Fibroblast of the aortic adventitia (primary cell): ENCODE measurements around the genes KIF13A and MBOAT1.

DNA sequence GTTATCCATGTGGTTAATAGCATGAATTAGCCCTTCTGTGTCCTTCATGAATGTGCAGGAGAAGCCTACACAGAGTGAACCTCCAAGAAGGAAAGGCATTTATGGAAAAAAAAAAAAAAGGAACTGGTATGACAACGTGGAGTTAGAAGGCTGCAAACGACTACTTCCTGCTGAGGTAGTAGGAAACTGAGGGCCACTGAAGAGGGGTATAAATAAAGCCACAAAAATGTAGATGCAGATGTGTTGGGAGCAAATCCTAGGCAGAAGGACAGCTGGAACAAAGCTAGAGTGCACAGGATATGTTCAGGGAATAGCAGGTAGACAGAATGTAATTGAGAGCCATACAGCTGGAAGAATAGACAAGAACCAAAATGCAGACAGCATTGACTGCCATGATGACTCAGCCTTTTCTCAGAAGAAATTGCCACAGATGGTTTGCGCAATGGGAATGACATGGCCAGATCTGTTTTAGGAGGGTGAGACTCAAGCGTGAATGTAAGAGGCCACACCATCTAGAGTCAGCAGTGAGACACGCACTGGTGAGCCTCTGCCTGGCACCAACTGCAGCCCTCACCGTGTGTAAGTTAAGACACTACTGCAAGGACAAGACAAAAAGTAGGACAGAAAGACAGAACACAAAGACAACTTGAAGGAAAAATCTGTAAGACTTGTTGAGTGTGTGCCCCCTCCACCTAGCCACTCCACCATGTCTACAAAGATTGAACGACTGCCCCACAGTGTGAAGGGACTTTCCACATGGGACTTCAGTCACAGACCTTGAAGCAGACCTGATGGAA is 79.8 kb downstream of the KIF13A start:
- CAGE, long polyA plus RNA, result no peak

GRCh38 chr6:17987375-17987996 is at the start of gene KIF13A:
Gene KIF13A, minus strand, starts transcription at chr6:17987635.
- CAGE, long polyA plus RNA, result no peak

GRCh38 chr6:18056847-18057293 is 65.6 kb downstream of the NHLRC1 start:
- CAGE, long polyA plus RNA, result no peak

DNA sequence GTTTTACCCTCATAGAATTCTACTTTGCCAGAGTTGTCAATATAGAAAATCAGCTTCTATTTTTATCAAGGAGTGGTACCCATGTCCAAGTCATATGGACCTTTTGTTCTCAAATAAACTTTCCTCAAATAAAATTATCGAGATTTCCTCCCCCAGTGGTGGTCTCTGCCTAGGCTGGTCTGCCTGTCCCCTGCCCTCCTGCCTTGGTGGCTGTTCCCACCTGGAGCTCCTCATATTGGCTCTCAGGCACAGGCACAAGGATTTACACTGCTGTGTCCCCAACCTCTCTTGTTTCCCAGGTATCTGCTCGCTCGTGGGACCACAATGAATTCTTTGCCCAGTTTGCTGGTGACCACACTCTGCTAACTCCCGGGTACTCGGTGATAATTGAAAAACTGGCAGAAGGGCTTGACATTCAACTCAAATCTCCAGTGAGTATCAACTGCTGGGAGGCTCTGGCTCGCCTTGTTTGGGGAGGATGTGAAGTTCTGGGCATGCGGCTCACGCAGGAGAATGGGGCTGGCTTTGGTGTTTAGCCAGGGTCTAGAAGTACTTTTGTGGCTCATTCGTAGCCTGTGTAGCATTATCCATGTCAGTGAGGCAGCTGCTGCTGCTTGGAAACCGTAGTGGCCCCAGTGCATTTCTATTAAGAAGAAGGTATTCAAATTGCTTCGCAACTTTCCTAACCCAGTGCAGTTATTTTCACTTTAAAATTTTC is 52.0 kb downstream of the KDM1B start:
- CAGE, long polyA plus RNA, result no peak

- CAGE, long polyA plus RNA, result no peak
These were observed 4.1 kb downstream of the DEK start for GRCh38 chr6:18260158-18260770.

DNA sequence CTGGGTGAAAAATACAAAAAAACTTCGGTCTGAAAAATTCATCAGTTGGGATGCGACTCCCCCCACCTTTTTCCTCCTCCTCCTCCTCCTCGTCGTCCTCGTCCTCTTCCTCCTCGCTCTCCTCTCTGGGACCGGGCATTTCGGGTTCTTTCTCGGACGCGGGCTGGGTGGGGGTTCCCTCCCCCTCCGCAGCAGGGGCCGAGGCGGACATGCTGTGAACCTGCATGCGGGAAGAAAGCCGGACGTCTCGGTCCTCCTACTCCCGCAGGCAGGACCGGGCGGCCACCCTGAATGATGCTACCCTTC is 600 bp downstream of the DEK start:
- CAGE, long polyA plus RNA, result no peak

- CAGE, long polyA plus RNA, result no peak
These were observed 18.8 kb upstream of the RNF144B start for GRCh38 chr6:18368165-18368854.

GRCh38 chr6:18415346-18415545 is 28.1 kb downstream of the RNF144B start:
- CAGE, long polyA plus RNA, result no peak

DNA sequence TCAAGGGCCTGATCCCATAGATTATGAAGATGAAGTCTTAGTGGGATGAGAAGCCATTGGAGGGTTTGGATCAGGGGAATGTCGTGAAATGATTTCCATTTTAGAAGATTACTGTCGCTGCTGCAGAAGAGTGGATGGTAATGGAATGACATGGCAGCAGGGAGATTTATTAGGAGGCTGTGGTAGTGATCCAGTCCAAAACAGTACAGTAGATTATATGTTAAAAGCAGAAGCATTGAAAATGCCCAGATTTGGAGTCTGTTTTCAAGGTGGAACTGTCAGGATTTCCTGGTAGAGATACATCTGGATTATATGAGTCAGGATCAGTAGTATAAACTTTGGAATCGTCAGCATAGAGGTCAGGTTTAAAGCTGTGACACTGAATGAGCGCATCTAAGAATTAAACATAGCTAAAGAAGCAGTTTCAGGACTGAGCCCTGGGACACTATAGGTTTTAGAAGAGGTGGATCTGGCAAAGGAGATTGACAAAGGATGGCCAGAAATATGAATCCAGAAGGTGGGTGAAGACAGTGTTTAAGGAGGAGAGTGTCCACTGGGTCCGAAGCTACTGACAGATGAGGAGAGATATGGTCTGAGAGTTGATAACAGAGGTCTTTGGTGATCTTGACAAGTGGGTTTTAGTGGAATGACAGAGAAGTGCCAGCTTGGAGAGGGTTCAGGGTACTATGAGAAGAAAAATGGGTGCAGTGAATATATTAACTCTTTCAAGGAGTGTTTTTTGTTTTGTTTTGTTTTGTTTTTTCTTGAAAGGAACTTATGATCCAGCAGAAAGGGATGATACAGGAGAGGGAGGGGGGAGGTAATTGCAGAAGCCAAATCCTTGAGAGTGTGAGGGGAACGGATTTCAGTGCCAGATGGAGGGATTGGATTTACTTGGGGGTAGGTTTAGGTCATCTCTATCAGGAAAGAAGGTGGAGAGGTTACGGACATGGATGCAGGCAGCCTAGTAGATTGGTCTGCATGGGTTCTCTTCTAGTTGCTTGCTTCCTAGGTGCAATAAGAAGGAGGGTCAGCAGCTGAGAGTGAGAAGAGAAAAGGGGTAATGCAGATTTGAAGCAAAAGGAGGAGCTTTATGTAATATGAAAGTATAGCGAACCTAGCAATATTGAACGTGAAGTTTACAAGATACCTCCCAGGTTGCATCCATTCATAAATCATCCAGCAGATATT is 60.6 kb downstream of the RNF144B start:
- CAGE, long polyA plus RNA, result no peak

- CAGE, long polyA plus RNA, result no peak
These were observed 525.0 kb upstream of the ID4 start for GRCh38 chr6:19312055-19312757.

DNA sequence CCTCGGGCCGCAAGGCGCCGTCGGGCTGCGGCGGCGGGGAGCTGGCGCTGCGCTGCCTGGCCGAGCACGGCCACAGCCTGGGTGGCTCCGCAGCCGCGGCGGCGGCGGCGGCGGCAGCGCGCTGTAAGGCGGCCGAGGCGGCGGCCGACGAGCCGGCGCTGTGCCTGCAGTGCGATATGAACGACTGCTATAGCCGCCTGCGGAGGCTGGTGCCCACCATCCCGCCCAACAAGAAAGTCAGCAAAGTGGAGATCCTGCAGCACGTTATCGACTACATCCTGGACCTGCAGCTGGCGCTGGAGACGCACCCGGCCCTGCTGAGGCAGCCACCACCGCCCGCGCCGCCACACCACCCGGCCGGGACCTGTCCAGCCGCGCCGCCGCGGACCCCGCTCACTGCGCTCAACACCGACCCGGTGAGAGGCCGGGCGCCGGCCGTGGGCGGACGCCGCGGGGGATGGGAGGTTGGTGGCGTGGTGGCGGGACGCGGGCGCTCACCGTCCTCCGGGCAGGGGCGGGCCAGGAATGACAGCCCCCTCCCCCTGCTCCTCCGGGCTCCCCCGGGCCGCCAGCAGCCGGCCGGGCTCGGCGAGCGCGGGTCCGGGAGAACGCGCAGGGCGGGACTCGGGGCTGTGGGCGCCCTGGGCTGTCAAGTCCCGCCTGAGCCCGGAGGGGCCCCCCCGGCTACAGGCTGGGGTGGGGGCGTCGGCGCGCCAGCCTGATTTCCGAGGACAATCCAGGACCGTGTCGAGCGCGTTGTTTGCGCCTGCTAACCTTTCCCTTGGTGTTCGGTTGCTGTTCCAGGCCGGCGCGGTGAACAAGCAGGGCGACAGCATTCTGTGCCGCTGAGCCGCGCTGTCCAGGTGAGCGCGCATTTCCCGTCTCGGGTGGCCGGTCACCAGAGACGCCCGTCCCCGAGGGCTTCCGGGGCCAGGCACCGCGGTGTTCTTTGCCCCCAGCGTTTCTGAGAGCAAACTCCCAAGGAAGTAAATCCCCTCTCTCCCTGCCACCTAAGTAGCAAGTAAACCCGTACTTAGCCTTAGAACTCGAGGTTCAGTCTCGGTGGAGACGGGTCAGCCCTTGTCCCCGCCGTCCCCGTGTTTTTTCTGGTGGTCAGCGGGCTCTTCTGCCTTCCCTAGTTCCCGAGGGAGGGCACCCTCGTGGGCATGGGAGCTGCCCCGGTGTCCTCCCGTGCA is 1.0 kb downstream of the ID4 start:
- CAGE, long polyA plus RNA, result no peak

- CAGE, long polyA plus RNA, result no peak
These were observed 86.1 kb downstream of the MBOAT1 start for GRCh38 chr6:20126020-20126704.

GRCh38 chr6:20130777-20131384 is 81.4 kb downstream of the MBOAT1 start:
- CAGE, long polyA plus RNA, result no peak

- CAGE, long polyA plus RNA, result no peak
These were observed 849 bp downstream of the MBOAT1 start for GRCh38 chr6:20211555-20211685.

DNA sequence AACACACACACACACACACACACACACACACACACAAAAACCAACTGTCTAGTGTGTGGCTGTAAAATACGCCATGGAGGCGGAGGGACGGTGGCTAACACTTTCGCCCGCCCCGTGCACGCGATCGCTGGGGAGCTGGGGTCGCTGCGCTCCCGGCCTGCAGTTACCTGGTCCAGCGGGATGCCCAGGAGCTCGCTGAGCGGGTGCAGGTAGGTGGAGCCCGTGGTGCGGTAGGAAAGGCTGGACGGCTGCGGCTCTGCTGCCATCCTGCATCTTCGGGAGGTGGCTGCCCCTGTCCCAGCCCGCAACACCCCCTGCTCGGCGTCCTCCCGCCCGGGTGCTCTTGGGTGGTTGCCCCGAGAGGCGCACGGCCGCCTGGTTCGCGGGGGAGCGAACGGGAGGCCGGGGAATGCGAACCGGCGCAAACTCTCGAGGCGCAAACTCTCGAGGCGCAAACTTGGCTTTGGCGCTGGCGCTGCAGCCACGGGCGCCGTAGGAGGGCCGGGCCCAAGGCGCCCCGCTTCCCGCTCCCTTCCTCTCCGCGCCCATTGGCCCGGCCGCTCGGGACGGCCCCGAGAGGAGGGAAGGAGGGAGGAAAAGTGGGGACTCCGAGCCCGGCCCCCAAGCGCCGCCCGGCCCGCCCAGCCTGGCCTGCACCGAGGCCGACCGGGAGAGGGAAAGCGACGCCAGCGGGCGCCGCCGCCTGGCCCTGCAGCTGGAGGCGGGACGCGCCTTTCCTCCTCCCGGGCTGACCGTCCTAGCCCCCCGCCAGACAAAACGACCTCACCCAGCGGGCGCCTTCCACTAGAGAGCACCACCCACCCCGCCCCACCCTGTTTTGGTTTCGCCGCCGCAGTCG is at the start of gene MBOAT1:
MBOAT1 (minus strand) TSS at position 501 of the 859 bp plus-strand sequence.
- CAGE, long polyA plus RNA, result no peak

GRCh38 chr6:20481090-20481470 is 53.2 kb upstream of the CDKAL1 start:
- CAGE, long polyA plus RNA, result no peak

DNA sequence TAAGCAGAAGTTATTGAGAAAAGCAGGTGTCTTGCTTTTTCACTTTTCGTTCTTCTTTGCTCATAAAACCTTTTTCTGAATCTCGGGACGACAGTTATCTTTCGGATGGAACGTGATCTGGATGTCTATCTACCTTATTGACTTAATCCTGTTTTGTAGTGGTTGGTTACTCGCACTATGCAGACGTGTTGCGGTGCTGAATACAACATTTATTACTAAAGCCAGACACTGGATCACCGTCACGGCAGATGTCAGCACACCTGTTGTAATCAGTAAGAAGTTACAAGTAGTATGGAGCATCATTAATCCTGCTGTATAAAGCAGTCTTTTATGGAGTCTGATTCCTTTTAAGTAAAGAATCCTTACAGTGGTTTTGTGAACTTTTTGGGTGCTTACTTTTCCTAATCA is 675 bp downstream of the CDKAL1 start:
- CAGE, long polyA plus RNA, result no peak

- CAGE, long polyA plus RNA, result no peak
These were observed 170.3 kb upstream of the SOX4 start for GRCh38 chr6:21423135-21423802.

DNA sequence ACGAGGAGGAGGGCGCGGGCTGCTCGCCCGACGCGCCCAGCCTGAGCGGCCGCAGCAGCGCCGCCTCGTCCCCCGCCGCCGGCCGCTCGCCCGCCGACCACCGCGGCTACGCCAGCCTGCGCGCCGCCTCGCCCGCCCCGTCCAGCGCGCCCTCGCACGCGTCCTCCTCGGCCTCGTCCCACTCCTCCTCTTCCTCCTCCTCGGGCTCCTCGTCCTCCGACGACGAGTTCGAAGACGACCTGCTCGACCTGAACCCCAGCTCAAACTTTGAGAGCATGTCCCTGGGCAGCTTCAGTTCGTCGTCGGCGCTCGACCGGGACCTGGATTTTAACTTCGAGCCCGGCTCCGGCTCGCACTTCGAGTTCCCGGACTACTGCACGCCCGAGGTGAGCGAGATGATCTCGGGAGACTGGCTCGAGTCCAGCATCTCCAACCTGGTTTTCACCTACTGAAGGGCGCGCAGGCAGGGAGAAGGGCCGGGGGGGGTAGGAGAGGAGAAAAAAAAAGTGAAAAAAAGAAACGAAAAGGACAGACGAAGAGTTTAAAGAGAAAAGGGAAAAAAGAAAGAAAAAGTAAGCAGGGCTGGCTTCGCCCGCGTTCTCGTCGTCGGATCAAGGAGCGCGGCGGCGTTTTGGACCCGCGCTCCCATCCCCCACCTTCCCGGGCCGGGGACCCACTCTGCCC is 2.1 kb downstream of the SOX4 start:
- CAGE, long polyA plus RNA, result no peak

- CAGE, long polyA plus RNA, result no peak
These were observed 160.1 kb downstream of the SOX4 start for GRCh38 chr6:21753448-21754206.